Neural crest cell (in vitro differentiated cells): ENCODE data around the genes GPX7 and SHISAL2A.

DNA sequence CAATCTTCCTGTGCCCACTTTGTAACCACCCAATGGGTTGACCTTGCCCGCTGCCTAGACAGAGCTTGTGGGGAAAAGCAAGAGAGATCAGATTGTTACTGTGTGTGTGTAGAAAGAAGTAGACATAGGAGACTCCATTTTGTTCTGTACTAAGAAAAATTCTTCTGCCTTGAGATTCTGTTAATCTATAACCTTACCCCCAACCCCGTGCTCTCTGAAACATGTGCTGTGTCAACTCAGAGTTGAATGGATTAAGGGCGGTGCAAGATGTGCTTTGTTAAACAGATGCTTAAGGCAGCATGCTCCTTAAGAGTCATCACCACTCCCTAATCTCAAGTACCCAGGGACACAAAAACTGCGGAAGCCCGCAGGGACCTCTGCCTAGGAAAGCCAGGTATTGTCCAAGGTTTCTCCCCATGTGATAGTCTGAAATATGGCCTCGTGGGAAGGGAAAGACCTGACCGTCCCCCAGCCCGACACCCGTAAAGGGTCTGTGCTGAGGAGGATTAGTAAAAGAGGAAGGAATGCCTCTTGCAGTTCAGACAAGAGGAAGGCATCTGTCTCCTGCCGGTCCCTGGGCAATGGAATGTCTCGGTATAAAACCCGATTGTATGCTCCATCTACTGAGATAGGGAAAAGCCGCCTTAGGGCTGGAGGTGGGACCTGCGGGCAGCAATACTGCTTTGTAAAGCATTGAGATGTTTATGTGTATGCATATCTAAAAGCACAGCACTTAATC lies 15.8 kb upstream of the RAB3B start:
- PRO-cap = no peak

DNA sequence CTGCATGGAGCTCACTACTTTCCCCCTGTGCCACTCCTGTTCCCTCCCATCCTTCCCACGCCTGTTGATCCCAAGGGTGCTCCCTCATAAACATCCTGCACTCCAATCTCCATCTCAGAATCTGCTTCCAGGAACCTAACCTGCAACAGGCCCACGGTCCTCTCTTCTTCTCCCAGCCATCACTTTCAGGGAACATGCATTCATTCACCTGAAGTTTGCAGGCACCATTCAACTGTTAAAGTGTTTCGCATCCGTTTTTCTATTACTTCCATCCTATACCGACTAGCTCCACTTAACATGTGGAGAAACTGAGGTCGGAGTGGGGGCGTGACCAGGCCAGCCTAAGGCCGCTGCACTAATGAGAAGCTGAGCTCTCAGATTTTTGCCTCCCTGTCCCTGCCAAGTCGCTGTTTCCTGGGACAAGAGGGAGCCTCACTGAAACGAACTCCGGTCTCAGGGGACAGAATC lies 418 bp upstream of the GPX7 start:
- PRO-cap = no peak

- PRO-cap = bidirectional peak, plus-strand start at chr1:52602402, minus-strand start at chr1:52602519; bidirectional peak, plus-strand start at chr1:52602768, minus-strand start at chr1:52602641; bidirectional peak, plus-strand start at chr1:52603076, minus-strand start at chr1:52602997
Measured at GRCh38 chr1:52602187-52603332, at the start of gene GPX7. Gene GPX7, plus strand, starts transcription at chr1:52602371.

GRCh38 chr1:52632530-52633697 lies at the start of gene SHISAL2A:
Gene SHISAL2A, plus strand, starts transcription at chr1:52633168.
- PRO-cap = unidirectional peak, minus-strand start at chr1:52633455

GRCh38 chr1:52633915-52634570 lies 1.1 kb downstream of the SHISAL2A start:
- PRO-cap = no peak

- PRO-cap = no peak
Measured at GRCh38 chr1:52746247-52746531, 19.9 kb downstream of the ZYG11B start.

DNA sequence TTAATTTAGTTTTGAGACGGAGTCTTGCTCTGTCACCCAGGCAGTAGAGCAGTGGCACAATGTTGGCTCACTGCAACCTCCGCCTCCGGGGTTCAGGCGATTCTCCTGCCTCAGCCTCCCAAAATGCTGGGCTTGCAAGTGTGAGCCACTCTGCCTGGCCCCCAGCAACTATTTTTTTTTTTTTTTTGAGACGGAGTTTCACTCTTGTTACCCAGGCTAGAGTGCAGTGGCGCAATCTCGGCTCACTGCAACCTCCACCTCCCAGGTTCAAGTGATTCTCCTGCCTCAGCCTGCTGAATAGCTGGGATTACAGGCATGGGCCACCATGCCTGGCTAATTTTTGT lies 23.8 kb downstream of the ZYG11B start:
- PRO-cap = no peak

DNA sequence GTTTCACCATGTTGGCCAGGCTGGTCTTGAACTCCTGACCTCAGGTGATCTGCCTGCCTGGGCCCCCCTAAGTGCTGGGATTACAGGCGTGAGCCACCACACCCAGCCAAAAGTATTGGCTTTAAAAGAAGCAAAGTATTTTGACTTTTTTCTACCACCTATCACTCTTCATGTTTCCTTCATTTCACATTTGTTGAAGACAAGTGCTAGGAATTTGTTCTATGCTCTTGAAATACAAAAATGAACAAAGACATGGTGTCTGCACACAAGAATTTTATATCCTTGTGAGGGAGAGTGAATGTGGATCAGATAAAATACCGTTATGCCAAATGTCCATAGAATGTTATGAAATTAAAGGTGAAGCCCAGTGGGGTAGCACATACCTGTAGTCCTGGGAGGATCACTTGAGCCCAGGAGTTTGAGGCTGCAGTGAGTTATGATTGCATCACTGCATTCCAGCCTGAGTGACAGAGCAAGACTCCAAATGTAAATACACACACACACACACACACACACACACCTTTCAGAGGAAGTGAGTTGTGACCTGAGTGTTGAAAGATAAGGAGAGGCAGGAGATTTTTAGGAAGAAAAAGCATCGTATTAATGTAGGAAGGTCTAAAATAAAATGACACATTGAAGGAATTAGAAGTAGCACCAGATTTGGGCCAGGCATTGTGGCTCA lies 28.2 kb upstream of the ZYG11A start:
- PRO-cap = no peak

DNA sequence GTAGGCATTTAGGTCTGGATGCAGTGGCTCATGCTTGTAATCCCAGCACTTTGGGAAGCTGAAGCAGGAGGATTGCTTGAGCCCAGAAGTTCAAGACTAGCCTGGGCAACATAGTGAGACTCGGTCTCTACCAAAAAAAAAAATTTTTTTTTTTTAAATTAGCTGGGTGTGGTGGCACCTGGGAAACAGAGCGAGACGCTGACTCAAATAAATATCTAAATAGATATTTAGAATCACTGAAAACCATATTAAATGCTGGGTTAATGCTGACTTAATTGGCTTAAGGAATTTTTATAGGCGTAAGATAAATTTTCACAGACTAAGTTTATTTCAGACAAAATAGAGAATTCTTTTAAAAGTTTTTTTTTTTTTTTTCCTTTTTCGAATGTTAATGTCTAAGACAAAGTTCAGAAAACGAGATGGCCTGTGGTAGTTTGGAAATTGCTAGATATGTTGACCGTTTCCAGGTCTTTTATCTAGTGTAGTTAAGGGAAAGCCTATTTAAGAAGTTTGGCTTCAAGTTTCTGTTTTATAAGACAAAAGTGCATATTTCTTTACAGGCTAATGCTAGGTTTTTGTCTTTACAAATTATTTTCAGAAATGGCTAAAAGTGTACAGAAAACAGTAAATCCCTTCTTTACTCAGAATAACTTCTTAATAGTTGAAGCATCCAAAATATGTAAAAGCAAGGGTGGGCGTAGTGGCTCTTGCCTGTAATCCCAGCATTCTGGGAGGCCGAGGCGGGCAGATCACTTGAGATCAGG lies 19.2 kb upstream of the ZYG11A start:
- PRO-cap = no peak

GRCh38 chr1:52905727-52906726 lies 15.5 kb downstream of the ECHDC2 start:
- PRO-cap = no peak

DNA sequence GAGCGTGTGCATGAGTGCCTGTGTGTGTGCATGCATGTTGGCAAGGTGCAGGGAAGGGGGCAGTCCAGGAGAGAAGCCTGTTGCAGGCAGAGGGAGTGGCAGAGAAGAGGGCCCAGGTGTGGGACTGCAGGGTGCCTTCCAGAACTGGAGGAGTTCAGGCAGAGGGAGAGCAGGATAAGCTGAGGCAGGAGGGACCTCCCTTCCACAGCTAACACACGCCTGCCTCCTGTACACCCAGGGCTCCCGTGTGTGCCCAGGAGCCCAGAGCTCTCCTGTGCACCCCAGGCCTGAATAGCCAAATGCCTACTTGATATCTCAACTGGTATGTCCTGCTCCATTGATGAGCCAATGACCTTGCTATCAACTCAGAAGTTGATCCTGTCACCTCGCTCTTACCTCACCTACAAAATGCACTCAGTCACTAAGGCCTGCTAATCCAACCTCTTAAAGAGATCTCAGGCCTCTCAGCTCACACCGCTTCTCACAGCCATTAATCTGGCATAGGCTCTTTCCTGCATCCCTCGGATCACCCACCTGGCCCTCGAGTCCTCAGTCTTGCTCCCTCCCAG lies 7.1 kb downstream of the ECHDC2 start:
- PRO-cap = no peak

DNA sequence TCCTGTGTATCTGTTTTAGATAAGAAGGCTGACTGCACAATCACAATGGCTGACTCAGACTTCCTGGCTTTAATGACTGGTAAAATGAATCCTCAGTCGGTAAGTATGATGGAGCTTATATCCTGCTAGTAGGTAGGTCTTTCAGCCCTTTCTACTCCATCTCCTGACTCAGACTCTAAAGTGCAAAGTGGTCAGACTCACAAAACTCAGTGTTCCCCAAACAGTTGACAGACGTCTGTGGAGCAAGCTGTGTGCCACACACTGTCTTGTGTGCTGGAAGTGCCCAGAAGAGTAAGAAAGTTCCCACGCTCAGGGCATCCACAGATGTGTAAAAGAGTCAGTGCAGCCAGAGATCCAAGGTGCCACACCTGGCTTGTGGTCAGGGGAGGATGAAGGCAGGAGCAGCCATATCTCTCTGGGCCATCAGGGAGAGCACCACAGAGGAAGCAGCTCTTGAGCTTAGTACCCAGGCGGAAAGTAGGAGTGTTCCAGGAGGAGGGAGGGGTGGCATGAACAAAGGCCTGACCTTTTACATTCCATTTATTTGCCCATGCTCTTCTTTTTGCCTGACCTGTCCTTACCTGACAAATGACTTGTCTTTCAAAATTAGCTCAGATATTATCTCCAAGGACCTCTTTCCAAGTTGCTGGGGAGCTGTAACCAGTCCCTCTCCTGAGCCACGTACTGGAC lies 14.0 kb upstream of the PODN start:
- PRO-cap = no peak

- PRO-cap = no peak
Measured at GRCh38 chr1:53110275-53110924, 32.0 kb downstream of the SLC1A7 start.

DNA sequence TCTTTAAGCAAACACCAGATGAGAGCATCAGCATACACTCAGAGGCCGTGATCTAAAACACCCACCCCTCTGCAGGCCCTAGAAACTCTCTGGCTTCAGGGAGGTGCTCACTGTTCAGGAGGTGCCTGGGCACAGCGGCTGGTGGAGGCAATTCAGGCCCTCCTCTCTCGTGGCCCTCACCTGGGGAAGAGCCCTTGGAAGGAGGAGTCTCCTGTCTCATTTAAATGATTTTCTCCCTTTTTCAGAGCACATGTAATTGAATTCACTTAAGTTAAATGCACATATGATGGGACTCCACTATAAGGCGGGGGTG lies 16.4 kb downstream of the SLC1A7 start:
- PRO-cap = no peak

- PRO-cap = no peak
Measured at GRCh38 chr1:53195329-53196039, 1.1 kb upstream of the CPT2 start.

GRCh38 chr1:53325248-53325919 lies 2.5 kb downstream of the LRP8 start:
- PRO-cap = no peak

GRCh38 chr1:53390214-53390603 lies 62.3 kb upstream of the LRP8 start:
- PRO-cap = no peak

DNA sequence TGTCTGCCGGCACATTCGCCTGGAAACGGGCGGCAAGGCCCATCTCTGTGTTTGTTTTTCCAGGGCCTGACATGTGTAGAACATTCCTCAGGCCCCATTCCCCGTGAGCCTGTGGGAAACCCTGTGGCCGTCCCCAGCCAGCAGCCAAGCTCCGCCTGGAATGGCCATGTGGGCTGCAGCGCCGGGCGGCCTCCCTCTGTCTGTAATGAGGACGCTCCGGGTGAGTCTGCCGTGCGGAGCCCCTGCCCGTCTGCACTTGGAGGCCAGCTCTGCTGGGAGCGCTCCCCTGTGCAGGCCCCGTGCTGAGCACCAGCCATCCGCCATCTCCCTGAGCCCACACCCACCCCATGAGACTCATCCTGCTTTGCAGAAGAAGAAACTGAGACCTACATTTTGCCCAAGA lies 67.5 kb downstream of the DMRTB1 start:
- PRO-cap = no peak

GRCh38 chr1:53529098-53529492 lies 69.9 kb downstream of the DMRTB1 start:
- PRO-cap = no peak

- PRO-cap = no peak
Measured at GRCh38 chr1:53572191-53573139, 113.3 kb downstream of the DMRTB1 start.